Right common carotid artery plus branches (tissue), 1 donor: ENCODE measurements around the genes BATF3 and SPATA45.

GRCh38 chr1:212087911-212088300 lies 52.4 kb downstream of the DTL start:
- PRO-cap = no peak

DNA sequence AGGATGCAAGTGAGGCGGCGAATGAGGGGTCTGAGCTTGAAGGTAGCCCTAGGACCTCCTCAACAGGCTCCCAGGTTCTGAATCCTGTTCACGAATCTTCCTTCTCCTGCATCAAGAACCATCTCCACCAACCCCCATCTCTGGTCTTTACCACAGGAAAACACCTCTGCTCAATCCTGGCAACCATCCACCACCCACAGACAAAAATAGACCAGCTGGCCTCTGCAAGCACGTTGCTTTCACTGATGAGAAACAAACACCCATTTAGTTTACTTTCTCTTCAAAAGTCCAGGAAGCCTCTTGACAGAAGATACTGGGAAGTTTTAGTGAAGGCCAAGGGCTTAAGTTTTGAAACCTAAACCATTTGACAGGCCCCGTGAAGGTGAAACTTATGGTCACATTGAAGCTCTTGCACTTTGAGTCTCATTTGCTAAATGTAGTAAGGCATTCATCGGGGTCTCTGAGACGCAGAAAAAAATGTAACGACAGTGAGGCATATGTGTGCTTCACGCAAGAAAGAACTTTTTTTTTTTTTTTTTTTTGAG lies 122.6 kb upstream of the PPP2R5A start:
- PRO-cap = no peak

DNA sequence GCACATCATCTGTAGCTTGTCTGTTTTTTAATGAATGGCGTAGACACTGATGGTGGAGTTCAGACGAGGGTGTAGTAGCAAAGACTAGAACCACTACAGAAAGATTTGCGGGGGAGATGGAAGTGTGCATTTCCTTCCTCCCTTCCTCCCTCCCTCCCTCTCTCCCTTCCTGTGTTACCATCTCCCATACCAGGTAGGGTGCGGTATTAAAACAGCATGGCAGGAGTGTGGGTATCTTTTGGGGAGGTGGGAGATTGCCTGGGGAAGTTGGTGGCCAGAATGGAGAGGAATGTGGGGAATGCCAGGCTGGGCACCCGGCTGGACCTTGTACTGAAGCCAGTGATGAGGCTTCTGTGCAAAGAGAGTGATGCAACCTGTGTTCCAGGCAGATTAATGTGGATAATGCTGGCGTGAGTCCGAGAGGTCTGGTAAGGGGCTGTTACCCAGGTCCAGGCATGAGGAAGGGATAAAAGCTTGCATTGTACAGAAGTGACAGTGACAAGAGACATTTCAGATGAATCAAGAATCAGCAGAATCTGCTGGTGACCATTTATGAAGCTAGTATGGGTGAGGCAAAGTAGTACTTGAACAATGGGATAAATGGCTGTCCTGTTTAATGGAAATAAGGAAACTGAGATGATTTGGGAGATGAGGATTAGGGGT lies 30.3 kb upstream of the PPP2R5A start:
- PRO-cap = no peak

- PRO-cap = no peak
Measured at GRCh38 chr1:212295435-212296306, 10.5 kb downstream of the PPP2R5A start.

GRCh38 chr1:212347685-212348628 lies 62.7 kb downstream of the PPP2R5A start:
- PRO-cap = no peak

DNA sequence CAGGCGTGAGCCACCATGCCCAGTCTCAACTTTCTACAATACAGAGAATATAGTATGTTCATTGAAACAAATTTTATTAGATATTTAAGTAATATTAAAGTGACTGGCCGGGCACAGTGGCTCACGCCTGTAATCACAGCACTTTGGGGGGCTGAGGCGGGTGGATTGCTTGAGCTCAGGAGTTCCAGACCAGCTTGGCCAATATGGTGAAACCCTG lies 51.5 kb downstream of the PACC1 start:
- PRO-cap = no peak

DNA sequence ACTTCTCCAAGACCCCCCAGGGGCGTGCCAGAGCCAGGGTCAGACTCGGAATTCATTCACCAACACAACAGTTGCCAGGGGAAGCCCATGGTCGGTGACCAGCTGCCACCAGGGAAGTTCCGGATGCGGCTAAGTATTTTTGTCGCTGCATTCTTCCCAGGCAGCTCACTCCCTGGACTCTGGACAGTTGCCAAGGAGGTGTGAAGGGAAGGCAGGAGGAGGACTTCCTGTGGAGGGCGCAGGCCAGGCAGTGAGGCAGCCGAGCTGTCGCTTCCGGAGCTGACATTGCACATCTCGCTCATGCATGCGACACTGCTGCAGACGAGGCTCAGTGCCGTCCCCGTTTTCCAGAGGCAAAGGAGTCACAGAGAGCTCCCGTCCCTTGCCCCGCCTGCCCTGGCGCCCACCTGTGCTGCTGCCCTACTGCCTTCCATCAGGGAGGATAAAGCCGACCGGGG lies 81.3 kb downstream of the NENF start:
- PRO-cap = no peak

- PRO-cap = bidirectional peak, plus-strand start at chr1:212546193, minus-strand start at chr1:212546072
Measured at GRCh38 chr1:212545711-212546493, 62.7 kb upstream of the ATF3 start.

DNA sequence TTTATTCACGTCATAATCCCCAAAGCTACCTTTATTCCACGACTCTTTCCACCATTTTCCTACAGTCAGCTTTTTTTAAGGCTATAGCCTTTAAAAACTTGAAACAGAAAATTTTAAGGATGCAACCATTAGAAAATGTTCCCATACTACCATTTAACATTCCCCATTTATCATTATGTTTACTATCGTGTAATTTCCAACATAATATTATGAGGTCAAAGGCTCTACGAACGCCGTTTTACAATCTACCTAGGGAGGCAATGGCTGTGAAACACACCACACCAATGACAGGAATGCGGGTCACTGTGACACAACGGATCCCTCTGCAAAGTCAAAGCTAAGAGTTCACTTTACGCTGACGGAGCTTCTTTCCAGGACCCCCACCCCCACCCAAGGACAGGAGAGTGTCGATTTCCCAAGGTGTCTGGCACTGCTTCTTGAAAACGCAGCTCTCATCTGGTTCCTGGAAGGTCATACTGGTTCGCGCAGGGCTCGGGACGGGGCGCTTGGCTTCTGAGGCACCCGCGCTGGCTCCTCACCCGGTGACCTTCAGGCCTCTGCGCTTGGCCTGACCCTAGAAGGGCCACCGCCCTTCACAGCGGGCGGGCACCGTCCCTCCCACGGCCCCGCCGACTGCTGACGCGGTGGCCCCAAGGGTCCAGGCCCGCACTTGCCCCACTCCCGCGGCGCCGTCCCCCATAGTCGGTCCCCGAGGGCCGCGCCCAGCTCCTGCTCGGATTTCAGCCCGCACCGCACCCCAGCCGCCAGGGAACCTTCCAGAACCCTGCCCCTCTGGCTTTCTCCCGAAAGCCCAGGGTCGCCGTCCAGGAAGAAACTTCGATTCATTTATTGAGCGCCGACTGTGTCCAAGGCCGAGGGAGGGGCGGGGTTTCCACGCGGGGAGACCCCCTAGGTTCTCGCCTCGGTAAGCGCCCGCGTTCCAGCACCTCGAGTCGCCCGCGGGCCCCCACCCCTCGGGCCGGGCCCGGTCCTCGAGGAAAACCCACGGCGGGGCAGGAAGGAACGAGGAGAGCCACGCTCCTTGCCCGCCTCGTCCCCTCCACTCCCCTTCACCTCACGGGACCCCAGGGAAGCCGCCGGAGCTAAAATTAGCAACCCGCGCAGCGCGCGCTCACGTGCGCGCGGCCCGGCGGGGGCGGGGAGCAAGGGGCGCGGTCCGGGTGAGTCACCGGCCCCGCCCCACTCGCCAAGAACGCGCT lies 50.3 kb upstream of the ATF3 start:
- PRO-cap = bidirectional peak, plus-strand start at position 474 of the sequence, minus-strand start at position 473 of the sequence; bidirectional peak, plus-strand start at position 699 of the sequence, minus-strand start at position 551 of the sequence; bidirectional peak, plus-strand start outside the sequence, minus-strand start at position 1,065 of the sequence

DNA sequence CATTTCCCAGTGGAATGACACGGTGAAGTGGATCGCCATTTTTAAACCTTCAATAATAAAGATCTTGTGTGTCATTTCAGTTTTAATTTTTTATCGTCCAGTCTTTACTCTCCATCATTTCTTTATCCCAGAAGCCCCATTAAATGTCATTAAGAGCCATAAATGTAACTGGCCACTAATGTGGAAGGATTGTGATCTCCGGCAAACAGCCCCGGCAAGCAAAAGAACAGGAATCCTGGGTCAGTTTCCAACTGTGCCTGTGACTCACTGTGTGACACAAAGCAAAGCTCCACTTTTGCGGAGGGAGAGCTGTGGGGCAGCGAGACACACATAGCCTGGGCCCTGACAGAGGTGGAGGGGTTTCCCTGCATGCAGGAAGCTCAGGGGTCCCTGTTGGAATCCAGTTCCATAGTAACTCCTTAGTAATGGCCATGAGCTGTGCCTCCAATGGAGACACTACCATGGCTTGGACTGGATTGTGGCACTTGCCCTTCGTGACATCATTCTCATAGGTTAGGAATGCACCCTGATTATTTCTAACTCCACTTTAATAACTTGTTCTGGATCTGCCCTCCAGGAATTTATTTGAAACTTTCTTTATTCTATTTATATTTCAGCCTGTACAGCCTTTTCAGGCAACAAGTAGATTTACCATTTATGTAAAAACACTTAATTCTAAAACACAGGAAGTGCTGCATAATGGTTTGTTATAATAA lies 47.1 kb upstream of the ATF3 start:
- PRO-cap = unidirectional peak, plus-strand start at position 292 of the sequence

- PRO-cap = no peak
Measured at GRCh38 chr1:212605373-212605916, 3.1 kb upstream of the ATF3 start.

DNA sequence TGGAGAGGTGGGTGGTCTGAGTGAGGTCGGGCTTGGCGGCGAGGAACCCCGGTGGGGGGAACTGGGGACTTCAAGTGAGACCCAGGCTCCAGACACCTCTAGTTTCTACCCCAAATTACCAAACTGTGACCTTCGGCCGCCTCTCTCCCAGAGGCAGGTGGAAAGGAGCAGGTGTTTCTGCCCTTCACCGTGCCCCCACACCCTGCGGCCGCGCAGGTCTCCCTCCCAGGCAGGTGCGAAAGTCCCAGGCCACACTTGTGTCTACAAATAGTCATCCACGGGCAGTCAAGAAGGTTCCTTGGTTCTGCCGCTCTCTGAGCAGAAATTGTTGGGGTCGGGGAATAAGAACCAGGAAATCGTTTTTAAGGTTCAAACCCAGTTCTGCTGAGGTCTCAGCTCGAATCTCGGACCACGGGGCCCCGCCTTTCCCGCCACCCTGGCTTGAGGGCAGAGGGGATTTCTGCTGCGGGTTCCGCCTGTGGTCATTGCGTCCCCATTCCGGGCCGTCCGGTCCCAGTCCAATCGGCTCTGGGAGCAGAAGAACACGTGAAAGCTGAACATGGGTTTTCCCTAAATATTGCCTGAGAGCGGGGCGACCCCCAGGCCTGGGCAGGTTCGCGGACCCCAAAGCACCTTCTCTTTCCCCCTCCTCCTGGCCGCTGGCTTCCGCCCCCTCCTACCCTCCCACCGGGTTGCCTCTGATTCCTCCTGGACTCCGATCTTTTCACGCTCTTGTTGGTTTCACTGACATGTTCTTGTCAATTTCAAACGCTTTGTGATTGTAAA lies 1.2 kb upstream of the ATF3 start:
- PRO-cap = unidirectional peak, plus-strand start at position 266 of the sequence; bidirectional peak, plus-strand start at position 516 of the sequence, minus-strand start at position 530 of the sequence

- PRO-cap = bidirectional peak, plus-strand start at chr1:212699932, minus-strand start at chr1:212699980; bidirectional peak, plus-strand start at chr1:212700359, minus-strand start at chr1:212700304; bidirectional peak, plus-strand start at chr1:212700659, minus-strand start at chr1:212700533
Measured at GRCh38 chr1:212699542-212700603, at the start of gene BATF3. Gene BATF3, minus strand, starts transcription at chr1:212699840.

DNA sequence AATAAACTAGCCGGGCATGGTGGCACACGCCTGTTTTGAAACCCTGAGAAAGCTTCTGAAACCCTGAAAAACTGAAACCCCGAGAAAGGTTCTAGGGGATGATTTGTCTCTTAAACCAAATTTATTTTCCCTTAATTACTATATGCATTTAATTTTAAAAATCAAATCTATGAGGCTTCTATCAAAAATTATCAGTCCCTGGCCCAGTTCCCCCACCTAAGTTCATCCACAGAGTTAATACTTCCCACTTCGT lies 31.7 kb upstream of the BATF3 start:
- PRO-cap = no peak

GRCh38 chr1:212847405-212847834 lies at the start of gene SPATA45:
Gene SPATA45, minus strand, starts transcription at chr1:212847649.
- PRO-cap = no peak

- PRO-cap = no peak
Measured at GRCh38 chr1:212914646-212915182, 35.6 kb upstream of the VASH2 start.

- PRO-cap = no peak
Measured at GRCh38 chr1:213214836-213215357, 163.9 kb downstream of the RPS6KC1 start.

GRCh38 chr1:213983667-213984267 lies 4.0 kb upstream of the PROX1 start:
- PRO-cap = no peak

DNA sequence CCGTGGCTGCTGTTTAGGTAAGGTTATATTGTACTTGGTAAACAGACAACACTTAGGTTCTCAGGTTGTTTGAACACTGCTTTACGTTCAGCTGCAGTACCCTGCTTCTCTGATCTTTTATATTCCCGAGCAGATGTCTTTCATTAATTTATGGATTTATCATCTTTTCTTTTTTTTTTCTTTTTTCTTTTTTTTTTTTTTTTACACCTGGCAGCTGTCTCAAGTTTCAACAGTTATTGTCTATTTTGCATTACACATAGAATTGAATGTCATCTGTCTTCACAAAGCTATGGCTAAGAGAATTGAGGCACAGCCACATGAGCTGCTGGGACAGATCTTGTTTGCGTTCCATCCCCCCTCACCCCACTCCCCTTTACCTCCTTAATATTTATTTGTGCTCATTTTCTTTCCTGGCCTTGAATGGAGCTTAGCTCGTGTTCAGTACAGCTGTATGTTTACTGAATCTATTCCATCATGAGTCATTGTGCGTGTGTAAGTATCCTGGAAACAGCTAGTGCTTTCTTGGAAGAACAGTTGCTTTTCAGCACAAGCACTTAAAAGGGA lies 14.5 kb downstream of the PROX1 start:
- PRO-cap = no peak

DNA sequence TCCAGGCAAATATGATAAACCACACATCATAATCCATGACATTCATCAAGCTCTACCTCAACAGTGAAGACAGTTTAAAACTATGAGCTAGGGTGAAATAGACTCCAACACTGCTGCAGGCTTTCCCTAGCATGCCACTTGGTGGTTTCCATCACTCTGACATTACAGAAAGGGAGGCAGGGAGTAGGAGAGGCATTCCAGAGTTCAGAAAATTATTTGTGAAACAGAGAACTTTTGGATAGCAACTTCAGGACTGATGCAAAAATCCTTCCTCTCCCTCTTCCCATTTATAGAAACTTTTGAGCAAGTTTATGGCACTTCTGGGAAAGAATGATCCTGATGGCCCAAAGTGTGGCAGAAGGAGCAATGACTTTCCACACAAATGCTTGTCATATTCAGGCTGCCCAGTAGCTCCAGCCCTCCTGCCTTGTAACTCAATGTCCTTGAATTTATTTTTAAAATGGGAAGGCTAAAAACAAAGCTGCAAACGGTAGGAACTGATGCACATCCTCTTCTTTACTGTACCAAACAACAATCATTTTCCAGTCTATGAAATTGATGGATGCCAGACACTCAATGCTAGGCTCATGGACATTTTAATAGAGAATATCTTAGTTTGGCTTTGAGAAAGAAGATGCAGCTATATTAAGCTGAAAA lies 70.8 kb downstream of the SMYD2 start:
- PRO-cap = no peak